ENCODE measurements around a stretch of chr7.

DNA sequence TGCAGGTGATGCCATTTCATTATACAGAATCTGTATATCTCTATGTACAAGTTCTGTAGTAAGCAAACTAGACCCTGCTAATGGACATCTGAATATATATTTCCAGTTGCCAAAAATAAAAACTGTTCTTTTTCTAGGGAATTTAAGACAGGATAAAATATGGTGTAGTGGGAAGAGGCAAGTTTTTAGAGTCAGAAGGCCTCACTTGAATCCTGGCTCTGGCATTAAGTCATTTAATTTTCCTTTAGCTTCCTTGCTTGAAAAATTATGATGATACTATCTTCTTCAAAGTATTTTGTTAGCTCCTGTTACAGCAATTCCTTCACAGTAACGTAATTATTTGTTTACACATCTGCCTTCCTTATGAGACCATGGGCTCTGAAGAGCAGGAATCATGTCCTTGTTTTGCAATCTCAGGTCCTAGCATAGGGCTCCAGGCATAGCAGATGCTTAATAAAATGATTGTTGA, 25.3 kb downstream of the KLHDC10 start:
- PRO-cap, result no peak

DNA sequence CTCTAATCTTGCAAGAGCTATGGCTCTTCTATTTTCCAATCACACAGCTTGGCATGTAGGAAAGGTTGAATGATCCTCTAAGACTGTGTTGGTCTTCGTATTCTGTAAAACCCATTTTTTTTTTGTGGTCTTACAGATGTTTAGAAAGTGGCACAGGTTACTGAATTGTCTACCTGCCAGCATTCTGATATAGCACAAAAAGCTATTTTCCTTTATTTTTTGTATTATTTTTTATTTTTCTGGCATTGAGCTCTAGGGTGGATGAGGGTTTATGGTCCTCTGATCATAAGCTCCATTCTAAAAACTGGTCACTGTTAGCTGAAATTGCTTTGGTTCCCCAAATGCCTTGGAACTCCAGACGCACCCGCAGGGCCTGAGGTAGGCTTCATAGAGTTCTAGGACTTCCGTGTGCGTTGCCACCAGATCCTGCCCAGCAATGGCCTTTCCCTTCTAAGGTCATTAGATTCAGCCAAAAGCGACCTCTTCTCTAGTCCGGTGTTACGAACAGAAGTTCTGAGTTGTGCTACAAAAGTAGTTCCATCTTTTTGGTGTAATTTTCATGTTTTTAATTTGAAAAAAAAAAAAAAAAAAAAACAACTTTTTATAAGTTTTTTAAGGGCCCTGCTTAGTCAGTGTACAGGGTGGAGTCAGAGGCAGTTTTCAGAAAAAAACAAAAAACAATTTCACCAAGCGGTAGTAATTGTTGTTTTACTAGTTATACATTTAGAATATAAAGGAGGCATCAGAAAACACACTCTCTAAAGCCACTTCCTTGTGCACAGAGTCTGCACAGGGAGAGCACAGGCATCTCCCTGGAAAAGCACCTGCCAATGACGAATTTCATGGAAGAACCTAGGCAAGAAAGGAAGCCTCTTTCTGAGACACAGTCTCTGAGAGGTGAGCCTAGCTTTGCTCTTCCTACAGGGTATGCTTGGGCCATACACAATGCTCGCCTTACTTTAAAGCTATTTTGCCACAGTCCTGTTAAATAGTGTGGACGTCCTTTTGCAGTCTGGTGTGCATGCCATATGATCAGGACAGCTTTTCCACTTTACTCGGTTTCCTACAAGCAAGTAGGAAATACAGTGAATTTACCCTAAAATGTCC, 64.5 kb downstream of the KLHDC10 start:
- PRO-cap, result no peak

GRCh38 chr7:130135626-130136243, 65.4 kb downstream of the KLHDC10 start:
- PRO-cap, result no peak

DNA sequence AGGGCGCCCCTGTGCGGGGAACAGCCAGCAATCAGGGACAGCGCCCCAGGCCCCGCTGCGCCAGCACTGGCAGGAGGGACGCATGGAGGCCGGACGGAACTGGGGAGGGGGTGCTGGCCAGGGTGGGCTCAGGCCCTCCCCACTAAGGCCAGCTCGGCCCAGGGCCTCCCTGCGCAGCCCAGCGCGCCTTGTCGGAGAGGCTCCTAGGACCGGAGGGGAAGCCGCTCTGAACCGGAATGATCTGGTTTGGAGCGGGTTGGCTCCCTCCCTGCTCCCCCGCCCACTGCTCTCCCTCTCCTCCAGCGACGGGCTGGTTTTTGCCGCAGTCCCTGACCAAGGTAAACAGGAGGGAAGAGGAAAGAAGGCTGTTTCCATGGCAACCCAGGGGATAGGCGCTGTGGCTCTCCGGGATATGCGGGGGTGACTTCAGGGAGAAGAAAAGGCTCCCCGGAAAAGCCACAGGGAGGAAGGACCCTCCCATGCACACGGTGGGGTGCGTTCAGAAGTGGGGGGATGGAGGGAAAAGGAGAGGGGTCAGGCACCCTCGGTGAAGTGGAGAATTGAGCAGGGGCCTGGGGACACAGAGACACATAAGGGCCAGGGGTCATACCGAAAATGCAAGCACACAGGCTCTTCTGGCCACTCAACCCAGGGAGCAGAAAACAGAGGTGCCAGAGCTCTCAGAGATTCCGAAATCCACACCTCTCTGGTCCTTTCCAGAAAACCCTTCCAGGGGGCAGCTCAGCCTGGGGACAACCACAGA, 63.6 kb downstream of the TMEM209 start:
- PRO-cap, result bidirectional peak, plus-strand start at position 283 of the sequence, minus-strand start at position 218 of the sequence

DNA sequence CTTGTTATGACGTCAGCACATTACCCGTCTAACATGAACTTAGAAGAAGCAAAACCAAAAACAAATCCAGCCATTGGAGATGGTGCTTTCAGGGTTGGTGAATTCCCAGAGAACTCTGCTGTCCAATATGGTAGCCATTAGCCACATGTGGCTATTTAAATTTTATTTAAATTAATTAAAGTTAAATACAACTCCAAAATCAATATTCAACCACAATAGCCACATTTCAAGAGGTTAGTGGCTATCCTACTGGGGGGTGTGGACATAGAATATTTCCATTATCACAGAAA, 186 bp upstream of the CPA5 start:
- PRO-cap, result no peak

- PRO-cap, result no peak
Observed at GRCh38 chr7:130363294-130363862, 16.9 kb upstream of the CPA1 start.

GRCh38 chr7:130430692-130431209, 10.1 kb downstream of the CEP41 start:
- PRO-cap, result no peak

DNA sequence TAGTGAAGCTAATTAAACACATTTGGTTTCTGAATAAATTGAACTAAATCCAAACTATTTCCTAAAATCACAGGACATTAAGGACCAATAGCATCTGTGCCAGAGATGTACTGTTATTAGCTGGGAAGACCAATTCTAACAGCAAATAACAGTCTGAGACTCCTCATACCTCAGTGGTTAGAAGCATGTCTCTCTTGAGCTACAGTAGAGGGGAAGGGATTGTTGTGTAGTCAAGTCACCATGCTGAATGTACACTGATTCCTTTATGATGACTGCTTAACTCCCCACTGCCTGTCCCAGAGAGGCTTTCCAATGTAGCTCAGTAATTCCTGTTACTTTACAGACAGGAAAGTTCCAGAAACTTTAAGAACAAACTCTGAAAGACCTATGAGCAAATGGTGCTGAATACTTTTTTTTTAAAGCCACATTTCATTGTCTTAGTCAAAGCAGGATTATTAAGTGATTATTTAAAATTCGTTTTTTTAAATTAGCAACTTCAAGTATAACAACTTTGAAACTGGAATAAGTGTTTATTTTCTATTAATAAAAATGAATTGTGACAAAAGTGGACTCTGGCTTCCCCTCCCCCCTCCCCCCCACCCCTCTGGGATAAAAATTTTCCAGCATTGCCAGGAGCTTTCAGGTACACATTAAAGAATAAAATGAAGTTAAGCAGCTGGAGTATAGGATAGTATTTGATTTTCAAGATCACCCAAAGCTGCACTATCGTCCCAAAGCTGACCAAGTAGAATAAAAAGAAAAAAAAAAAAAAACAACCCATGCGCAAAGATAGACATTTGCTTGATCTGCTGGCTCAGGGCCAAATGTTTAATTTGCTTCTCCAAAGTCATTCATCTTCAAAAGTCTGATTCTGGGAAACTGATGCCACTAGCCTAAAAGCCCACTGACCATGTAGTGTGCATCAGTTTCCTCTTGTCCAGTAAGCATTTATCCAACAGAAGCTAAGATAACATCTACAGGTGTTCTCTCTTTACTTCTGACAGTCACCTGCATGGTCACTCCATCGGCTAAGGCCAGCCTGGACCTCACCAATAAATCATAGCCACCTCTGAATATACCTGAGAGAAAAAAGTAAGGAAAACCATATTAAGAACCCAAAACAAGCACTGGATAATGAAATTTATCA, 14.2 kb downstream of the MEST start:
- PRO-cap, result no peak

GRCh38 chr7:130525107-130525905, 33.4 kb downstream of the MEST start:
- PRO-cap, result no peak

GRCh38 chr7:130527792-130528452, 36.0 kb downstream of the MEST start:
- PRO-cap, result no peak

GRCh38 chr7:130541115-130541812, 49.4 kb downstream of the MEST start:
- PRO-cap, result no peak

- PRO-cap, result no peak
Observed at GRCh38 chr7:130872977-130873692, 139.1 kb upstream of the KLF14 start.

DNA sequence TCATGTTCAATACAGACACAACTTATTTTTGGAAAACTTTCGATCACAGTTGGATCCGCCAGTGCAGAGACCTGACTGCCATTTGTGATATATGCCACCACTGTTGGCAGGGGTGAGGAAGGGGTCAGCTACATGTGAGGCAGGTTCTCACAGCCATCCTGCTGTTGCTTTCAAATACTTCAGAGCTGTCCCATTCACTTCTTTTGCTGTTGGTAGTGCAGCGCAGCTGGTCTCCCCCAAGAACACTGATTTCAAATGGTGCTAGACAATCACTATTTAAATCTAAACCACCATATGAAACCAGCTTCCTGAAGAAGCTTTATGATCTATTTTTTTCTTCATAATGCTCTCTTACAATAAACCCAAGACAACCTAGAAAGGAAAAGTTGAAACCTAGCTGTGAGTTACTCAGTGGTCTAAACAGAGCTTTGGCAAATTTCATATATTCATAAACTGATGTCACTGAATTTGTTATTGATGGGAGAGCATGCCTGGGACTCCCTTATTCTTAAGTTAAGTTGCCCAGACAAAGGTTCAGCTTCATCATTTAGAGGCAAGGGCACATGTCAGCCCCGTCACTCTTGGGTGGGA, 143.3 kb upstream of the KLF14 start:
- PRO-cap, result no peak

GRCh38 chr7:130901198-130902210, 167.5 kb upstream of the KLF14 start:
- PRO-cap, result bidirectional peak, plus-strand start at chr7:130901628, minus-strand start at chr7:130901455

DNA sequence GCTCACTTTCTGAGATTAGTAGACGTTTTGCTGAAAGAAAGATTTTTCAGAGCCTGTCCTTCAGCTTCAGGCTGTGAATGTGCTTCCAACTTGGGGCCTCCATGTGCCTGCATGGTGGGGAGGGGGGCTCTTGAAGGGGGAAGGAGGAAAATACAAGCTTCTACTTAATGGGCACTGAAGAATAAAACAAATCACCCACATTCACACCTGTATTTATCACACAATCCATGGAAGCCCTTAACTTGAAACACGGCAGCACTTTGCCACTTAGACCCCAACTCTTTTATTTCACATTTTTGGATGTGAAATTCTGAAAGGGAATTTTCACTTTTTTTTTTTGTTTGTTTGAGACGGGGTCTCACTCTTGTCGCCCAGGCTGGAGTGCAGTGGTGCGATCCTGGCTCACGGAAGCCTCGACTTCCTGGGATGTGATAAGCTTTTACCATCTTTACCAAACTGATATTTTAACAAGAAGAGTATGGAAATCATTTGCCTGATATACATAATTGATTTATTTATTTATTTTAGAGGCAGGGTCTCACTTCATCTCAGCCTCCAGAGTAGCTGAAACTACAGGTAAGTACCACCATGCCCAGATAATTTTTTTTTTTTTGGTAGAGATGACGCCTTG, 180.5 kb upstream of the KLF14 start:
- PRO-cap, result no peak

DNA sequence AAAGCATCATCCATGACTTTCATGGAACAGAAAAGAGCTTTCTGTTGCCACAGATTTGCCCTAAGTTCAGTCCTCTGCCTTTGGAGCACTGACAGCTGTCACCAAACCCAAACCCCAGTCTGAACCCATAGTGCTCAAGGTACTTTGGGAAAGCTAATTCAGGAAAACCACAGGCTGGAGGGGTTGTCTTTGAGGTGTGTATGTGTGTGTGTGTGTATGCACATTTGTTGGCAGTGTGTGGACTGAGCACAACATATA, 188.3 kb upstream of the KLF14 start:
- PRO-cap, result no peak

- PRO-cap, result no peak
Observed at GRCh38 chr7:130972378-130972810, 238.4 kb upstream of the KLF14 start.

DNA sequence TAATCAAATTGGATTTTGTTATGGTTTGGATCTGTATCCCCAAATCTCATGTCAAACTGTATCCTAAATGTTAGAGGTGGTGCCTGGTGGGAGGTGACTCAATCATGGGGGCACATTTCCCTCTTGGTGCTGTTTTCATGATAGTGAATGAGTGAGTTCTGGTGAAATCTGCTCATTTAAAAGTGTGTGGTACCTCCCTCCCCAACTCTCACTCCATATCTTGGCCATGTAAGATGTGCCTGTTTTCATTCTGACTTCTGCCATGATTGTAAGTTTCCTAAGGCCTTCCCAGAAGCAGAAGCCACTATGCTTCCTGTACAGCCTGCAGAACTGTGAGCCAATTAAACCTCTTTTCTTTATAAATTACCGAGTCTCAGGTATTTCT, 239.7 kb upstream of the KLF14 start:
- PRO-cap, result no peak

GRCh38 chr7:131000055-131000878, 266.3 kb upstream of the KLF14 start:
- PRO-cap, result no peak

- PRO-cap, result no peak
Observed at GRCh38 chr7:131039724-131040295, 287.9 kb upstream of the MKLN1 start.